ENCODE data around the gene KRTAP5-10.

DNA sequence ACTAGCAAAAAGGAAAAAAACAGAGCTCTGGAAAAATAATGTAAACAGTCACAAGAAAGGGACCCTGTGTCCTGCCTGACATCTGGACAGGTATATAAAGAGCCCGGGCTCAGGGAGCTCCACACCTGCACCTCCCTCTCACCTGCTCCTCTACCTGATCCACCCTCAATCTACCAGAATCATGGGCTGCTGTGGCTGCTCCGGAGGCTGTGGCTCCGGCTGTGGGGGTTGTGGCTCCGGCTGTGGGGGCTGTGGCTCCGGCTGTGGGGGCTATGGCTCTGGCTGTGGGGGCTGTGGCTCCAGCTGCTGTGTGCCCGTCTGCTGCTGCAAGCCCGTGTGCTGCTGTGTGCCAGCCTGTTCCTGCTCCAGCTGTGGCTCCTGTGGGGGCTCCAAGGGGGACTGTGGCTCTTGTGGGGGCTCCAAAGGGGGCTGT, at the start of gene KRTAP5-10:
Gene KRTAP5-10, plus strand, starts transcription at position 157 of the 433 bp plus-strand sequence.
- PRO-cap, 2 experiments: no peak in any of the 2 experiments

DNA sequence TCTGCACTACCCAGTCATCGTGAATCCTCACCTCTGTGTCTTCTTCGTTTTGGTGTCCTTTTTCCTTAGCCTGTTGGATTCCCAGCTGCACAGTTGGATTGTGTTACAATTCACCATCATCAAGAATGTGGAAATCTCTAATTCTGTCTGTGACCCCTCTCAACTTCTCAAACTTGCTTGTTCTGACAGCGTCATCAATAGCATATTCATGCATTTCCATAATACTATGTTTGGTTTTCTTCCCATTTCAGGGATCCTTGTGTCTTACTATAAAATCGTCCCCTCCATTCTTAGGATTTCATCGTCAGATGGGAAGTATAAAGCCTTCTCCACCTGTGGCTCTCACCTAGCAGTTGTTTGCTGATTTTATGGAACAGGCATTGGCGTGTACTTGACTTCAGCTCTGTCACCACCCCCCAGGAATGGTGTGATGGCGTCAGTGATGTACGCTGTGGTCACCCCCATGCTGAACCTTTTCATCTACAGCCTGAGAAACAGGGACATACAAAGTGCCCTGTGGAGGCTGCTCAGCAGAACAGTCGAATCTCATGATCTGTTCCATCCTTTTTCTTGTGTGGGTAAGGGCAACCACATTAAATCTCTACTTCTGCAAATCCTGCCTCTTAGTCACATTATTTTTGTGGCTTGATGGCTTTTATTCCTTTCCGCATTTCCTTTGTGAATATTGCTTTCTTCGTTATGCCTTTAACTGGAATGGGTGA, 15.8 kb downstream of the DEFB131B start:
- PRO-cap, 2 experiments: no peak in any of the 2 experiments

- PRO-cap, 2 experiments: no peak in any of the 2 experiments
Observed at GRCh38 chr11:71901092-71901713, 22.9 kb downstream of the DEFB131B start.

DNA sequence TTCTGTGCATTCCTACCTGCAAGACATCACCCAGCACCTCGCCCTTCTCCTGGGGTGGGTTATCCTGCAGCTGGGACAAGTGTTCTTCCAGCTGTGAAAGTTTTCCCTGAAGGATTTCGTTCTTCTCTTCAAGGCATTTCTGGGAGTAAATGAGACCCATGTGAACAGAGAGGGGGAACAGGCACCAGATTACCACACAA, 17.6 kb downstream of the IL18BP start:
- PRO-cap, 2 experiments: no peak in any of the 2 experiments

DNA sequence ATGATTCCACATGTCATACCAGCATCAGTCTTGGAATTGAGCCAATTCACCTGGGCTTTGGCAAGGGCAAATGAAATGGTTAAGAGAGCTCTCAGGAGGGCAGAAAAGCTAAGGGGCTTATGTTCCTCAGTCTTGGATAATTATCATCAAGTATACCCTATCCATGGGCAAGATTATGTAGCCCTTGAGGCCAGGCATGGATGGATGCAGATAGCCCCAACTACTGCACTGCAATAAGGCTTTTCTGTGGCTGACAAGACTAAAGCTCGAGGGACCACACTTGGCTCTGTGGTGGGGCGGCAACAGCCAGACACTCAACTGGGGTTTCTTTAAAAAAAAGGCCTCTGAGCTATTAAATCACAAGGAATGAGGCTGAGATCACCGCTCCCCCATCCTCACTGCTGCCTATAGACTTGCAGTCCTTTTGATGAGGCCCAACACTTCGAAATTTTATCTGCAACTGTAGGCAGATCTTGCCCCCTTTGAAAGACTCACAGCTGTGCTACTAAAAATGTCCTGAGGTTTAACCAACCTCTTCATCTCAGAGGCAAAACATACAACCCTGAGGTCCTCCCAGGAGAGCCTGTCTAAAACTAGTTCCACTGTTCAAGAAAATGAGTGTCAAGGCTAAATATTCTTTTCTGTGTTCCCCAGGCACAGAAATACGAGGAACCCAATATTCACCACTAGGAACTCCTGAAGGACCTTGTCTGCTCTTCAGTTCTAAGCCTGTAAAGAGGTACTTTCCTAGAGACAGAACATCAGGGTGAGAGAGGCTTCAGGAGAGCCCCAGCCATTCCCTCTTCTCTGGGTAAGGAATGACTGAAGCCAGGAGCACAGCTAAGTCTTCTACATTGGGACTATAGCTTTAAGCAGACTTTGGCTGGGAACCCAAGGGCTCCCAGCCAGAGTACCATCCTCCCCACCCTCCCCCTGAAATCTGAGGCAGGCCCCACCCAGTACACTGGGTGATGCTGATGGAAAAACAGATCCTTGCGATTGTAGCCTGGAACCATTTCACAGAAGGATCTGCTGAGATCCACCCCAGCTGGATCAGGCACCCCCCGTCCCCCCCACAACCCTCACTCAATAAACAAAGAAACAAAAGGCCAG, 39.4 kb downstream of the IL18BP start:
- PRO-cap, 2 experiments: no peak in any of the 2 experiments

DNA sequence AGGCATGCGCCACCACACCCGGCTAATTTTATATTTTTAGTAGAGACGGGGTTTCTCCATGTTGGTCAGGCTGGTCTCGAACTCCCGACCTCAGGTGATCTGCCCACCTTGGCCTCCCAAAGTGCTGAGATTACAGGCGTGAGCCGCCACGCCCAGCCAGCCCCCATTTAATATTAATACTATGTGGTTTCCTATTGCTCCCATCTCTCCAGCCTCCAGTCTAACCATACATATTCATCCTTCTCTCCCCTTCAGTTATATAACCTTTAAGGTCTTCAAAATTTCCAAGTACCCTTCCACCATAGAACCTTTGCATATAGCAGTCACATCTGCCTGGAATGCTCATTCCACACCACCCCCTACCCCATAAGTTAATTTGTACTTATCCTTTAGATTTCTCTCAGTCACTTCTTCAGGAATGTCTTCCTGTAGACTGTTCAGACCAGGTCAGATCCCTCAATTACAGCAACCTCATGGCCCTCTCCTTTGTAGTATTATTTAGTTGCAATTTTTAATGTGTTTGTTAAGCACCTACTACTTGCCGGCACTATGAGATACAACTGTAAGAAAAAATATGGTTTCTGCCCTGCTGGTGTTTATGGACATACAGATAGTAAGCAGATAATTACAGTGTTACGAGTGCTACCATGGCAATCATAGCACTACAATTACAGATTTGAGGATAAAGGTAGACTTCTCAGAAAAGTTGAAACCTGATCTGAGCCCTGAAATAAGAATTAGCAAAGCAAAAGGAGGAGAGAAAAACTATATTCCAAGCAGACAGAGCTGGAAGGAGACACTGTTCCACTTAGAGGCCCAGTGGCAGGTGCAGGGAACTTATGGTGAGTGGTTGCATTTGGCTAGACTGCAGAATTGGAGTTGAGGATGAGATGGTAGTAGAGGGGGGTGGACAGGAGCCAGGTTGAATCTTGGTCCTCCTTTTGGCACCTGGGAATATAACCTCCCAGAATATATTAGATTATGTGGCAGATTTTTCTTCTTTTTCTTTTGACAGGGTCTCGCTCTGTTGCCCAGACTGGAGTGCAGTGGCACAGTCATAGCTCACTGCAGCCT, 2.7 kb downstream of the LRRC51 start:
- PRO-cap, 2 experiments: no peak in any of the 2 experiments

DNA sequence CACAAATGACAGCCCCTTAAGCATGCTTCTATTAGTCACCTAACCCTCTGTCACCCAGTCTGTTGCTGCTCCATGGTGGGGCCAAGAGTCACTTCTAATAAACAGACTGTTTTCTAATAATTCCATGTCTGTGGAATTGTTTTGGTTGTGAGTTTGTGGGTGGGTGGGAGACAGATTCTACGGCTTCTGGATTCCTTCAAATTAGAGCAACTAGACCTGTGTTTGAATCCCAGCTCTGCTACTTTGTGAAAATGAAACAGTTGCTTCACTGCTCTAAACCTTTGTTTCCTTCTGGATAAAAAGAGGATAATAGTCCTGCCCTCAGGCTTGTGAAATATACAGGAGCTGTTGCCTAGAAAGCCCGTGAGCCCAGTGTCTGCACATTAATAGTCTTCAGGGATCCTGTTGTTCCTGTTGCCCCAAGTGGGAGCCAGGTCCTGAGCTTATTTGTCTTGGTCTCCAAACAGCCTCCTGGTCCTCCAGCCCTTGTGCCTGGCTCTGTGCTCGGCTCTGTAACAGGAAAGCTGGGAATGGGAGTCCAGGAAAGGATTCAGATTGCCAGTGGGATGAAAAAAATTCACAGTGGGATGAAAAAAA, 2.6 kb upstream of the INPPL1 start:
- PRO-cap, 2 experiments: no peak in any of the 2 experiments

GRCh38 chr11:72237909-72238345, 6.0 kb downstream of the PHOX2A start:
- PRO-cap, 2 experiments: no peak in any of the 2 experiments

DNA sequence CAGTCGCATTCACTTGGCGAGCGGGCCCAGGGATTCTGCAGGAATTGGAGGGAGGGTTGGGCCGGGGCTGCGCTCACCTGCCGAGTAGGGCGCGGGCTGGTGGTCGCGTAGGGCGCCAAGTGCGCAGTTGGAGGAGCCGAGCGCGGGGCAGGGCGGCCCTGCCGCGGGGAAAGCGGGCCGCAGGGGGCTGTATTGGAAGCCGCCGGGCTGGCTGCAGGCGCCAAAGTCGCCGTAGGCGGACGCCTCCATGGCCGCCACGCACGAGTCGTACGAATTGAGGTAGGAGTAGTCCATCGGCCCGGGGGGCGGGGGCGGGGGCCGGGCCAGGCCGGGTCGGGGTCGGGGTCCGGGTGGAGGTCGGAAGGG, 282 bp downstream of the PHOX2A start:
- PRO-cap, 2 experiments: no peak in any of the 2 experiments

- PRO-cap, 2 experiments: no peak in any of the 2 experiments
Observed at GRCh38 chr11:72590169-72590564, 84.1 kb downstream of the PDE2A start.

GRCh38 chr11:72598363-72598791, 75.8 kb downstream of the PDE2A start:
- PRO-cap, 2 experiments: no peak in any of the 2 experiments

DNA sequence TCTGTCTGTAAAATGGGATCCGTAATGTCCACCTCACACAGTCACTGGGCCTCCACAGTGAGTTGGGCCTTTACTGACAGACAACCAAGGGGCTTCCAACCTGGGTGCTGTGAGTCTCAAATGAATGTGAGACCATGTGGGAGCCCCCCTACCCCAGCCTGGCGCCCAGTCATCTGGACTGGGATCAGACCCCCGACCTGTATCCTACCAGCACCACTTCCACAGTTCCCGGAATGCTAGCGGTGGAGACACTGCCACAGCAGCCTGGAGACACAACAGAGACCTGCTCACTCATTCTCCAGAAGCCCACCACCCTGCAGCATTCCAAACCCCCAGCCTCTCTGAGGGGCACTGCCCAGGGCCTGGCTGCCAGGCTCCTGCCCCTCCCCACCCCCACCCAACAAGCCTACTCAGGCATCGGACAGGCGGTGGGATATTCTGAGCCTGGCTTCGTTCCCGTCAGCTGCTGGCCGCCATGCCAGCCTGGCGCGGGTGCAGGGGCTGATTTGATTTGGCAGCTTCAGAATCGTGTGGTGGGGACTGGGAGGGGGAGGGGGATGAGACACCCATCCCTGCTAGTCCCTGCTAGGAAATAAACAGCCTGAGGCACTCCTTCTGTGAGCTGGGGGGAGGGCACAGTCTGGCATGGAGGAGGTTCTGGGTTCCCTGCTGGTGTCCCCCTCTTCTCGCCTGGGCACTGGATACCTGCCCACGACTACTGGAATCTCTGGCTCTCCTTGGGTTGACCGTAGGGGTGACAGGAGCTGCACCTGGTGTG, 42.5 kb downstream of the PDE2A start:
- PRO-cap, 2 experiments: no peak in any of the 2 experiments

DNA sequence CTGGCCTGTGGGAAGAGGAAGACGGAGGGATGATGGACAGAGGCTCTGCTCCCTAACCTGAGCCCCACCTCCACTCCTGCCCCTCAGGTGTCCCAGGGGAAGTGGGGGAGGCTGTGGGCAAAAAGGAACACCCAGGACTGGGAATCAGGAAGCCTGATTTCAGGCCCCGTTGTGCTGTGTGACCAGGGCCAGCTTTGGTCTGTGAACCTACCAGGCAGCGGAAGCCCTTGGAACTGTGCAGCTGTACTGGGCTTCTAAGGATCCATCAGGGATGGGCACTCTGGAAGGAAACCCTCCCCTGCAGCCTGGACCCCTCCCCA, 40.0 kb downstream of the PDE2A start:
- PRO-cap, 2 experiments: no peak in any of the 2 experiments

DNA sequence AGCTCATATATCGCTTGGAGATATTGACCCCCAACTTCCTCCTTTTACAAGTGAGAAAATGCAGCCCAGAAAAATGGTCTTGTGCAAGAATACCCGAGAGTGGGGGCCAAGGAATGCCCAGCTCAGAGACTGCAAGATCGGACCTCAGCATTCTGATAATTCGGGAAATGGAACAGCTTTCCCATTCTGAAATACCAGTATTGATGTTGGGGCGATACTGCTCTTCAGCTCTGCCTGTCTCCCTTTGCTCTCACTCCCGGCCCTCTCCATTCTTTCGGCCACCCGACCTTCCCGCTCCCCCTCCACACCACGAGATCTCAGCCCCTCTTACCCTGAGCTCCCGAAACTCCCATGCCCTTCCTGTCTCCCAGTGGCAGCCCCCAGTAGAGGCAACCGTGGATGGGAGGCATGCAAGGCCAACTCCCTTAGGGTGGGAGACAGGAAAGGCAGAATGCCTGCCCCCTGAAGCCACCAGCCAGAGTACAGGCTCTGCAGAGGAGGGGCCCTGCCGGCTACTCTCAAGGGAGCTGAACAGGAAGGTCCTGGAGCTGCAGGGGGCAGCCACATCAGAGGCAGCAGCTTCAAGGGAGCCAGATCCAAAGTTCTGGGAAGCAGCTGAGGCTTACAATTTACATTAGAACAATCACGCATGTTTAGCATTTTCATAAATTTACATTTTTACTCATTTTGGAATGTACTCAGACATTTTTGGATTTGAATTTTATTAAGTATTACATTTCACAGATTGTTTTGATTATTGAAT, 38.4 kb downstream of the PDE2A start:
- PRO-cap, 2 experiments: no peak in any of the 2 experiments

- PRO-cap, 2 experiments: no peak in any of the 2 experiments
Observed at GRCh38 chr11:72639881-72640297, 34.3 kb downstream of the PDE2A start.

GRCh38 chr11:72656803-72657286, 17.4 kb downstream of the PDE2A start:
- PRO-cap, 2 experiments: no peak in any of the 2 experiments

DNA sequence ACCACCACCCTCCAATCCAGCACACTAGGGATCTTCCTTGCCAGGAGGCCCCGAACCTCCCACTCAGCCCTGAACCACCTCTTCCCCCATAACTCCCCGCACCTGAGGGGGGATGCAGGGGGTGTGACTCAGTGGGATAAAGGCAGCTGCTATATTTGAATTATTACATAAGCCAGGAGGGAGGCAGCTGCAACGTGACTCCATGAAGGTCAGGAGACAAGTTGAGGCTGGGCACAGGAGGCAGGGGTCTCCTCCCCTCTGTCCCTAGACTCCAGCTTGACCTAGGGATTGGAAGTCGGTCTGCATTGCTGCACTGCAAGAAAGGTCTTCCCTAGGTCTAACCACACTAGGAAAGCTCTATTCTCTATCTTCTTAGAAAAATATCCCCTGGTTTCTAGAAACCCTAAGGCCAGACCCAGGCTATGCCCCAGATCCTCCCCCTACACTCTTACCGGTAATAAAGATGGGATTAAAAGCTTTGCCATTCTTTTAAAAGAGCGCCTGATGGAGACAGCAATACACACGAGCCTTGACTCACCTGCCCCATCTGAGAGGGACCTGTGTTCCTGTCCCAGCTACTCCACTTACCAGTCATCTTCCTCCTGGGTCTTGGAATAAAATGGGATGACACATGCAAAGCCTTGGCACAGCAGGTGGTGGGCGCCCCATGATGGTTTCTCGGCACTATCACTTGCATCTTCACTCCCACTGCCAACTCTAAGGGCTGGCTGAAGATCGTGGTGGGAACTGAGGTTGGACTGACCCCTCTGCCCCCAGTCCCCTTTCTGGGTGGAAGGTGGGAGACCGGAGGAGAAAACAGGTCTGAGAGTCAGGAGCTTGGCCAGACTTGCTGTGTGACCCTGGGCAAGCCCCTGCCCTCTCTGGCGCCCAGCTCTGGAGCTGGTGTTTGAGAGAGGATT, 6.0 kb upstream of the PDE2A start:
- PRO-cap, 2 experiments: no peak in any of the 2 experiments

GRCh38 chr11:72694805-72695156, 20.6 kb upstream of the PDE2A start:
- PRO-cap, 2 experiments: no peak in any of the 2 experiments

GRCh38 chr11:72695508-72696159, 21.4 kb upstream of the PDE2A start:
- PRO-cap, 2 experiments: no peak in any of the 2 experiments

GRCh38 chr11:72712136-72712912, 38.1 kb upstream of the PDE2A start:
- PRO-cap, 2 experiments: no peak in any of the 2 experiments